Paraaortic lymph node (tissue), 1 donor: ENCODE data around the genes UBE2H and CPA4.

- PRO-cap, result no peak
Observed at GRCh38 chr7:129824850-129825331, 127.9 kb downstream of the UBE2H start.

GRCh38 chr7:129832066-129833224 lies 120.3 kb downstream of the UBE2H start:
- PRO-cap, result no peak

DNA sequence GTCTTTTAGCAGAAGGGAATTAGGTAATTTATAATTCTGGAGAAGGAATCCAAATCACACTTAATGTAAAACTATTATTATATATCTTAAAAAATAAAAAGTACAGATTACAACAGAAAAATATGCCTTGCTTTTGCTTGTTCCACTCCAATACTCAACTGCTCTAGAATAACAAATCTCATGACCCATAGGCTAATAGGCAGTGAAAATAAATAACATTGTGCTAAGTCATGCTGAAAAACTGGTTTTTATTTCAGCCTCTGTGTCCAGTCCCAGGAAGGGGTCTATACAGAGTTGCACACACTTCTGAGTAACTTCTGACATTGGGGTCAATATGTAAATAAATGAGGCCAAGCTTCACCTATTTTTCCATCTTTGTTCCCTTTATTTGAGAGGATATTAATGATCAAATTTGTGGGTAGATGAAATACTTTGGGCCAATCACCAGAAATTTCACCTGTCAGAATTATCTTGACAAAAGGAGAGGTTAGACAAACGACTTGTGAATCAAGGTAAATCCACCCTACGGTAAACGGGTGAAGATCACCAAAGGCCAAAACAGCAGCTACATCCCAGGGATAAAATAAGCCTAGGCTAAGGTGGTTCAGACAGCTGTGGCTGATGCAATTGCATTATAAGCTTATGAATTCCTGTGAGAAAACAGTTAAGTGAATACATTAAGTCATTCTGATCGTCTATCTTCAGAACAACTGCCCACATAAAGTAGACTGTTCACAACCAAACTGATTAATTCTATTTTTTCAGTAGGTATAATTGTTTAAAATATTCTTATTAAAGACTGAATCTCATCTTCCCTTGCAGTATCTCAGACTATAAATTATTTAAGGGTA lies 87.5 kb downstream of the UBE2H start:
- PRO-cap, result no peak

GRCh38 chr7:129952445-129953270 lies at the start of gene UBE2H:
TSS of gene UBE2H (minus strand) at chr7:129952960.
- PRO-cap, result unidirectional peak, minus-strand start at chr7:129952543; unidirectional peak, minus-strand start at chr7:129952593; unidirectional peak, minus-strand start at chr7:129952960

- PRO-cap, result no peak
Observed at GRCh38 chr7:130022076-130022496, 29.1 kb downstream of the ZC3HC1 start.

- PRO-cap, result no peak
Observed at GRCh38 chr7:130292865-130293458, at the start of gene CPA4. TSS of gene CPA4 (plus strand) at chr7:130293161.

DNA sequence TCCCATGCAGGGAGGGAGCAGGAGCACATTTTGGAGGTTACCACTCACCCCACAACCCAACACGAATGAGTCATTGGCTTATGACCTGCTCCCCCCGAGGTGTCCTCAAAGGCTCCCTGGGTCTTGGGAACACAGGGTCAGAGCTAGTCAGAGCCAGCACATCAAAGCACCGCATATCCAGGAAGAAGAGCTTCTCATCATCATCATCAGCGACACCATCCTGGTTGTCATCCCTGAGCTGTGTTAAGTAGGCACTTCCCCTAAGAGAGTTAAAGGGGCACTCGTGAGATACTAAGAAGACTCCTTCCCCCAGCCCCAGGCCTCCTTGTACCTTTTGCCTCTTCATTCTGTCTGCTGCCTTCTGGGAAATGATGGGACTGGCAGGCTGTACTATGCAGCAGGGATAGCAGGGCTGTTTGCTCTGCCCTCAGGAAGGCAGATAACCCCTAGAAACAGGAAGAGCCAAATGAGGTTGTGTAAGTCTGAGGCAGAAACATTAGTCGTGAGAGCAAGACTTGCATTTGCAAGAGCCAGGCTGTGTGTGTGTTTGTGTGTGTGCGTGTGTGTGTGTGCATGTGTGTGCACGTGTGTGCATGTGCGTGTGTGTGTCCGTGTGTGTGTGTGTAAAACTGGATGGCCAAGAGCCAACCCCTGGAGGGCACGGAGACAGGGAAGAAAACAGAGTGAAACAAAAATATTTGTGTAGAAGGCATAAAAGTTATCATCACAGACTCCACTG lies 11.0 kb upstream of the CPA1 start:
- PRO-cap, result no peak

- PRO-cap, result no peak
Observed at GRCh38 chr7:130385335-130386117, 5.2 kb downstream of the CPA1 start.

- PRO-cap, result no peak
Observed at GRCh38 chr7:130419751-130419968, 21.2 kb downstream of the CEP41 start.

DNA sequence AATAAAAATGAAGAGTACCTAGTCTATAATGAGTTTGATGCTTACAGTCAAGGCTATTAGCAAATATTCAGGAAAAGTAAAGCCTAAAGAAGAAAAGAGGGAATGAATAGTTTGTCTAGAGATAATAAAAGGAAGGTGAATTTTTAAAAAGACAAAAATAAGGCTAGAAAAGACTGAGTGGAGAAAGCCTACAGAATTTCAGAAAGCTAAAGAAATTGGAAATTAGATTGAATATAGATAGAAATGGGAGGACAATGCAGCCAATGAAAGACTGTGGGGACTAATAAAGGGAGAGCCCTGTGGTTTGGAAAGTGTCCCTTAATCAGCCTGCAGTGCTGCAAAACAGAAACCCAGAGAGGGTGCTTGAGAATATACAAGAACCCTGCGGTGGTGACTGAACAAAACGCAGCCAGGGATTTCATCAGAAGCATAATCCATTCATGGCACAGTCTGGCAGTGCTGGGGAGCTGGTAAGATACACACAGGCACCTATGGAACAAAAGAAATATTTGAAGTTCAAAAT lies 19.2 kb downstream of the CEP41 start:
- PRO-cap, result no peak

DNA sequence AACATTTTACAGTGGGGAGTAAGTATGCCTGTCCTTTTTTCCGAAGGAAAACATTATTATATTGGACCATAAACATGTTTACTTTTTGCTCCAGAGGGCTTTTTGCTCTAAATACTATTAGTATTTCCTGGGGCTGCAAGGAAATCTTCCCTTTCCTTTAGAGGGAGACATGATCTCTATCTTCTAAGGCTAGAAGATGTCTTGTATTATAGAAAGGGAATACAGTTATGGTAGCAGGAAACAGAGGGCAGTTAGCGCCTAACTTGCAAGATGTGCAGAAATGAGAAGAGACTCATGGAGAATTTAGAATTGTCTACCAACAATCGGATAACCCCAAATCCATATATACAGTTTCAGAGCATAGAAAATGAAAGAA lies 64.2 kb downstream of the MEST start:
- PRO-cap, result unidirectional peak, plus-strand start at position 130 of the sequence

DNA sequence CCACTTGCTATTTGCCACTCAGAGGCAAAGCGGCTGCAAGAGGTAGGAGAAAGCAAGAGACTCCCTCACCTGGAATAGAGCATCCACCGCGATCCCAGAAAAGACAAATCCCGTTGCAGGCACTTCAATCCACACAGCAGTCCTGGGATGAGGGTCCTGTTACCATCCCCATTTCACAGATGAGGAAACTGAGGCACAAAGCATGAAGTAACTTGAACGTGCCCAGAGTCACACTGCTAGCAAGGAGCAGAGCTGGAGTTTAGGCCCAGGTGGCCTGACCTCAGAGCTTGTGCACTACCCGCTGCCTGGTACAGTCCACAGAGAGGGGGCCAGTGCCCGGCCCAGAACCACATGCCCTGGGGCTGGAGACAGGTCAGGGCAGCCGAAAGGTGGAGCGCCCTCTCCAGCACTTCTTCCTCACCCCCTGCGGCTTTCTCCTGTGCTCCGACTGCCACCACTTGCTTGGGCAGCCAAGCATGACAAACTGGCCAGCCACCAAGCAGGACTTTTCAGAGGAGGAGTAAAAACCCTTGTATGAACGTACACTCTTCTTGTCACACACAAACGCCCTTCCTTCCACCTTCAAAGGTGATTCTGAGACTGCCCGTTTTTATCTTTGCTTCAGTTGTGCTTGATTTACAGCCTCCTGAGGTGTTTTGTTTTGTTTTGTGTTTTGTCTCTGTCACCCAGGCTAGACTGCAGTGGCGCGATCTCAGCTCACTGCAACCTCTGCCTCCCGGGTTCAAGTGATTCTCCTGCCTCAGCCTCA lies 164.0 kb upstream of the KLF14 start:
- PRO-cap, result no peak

DNA sequence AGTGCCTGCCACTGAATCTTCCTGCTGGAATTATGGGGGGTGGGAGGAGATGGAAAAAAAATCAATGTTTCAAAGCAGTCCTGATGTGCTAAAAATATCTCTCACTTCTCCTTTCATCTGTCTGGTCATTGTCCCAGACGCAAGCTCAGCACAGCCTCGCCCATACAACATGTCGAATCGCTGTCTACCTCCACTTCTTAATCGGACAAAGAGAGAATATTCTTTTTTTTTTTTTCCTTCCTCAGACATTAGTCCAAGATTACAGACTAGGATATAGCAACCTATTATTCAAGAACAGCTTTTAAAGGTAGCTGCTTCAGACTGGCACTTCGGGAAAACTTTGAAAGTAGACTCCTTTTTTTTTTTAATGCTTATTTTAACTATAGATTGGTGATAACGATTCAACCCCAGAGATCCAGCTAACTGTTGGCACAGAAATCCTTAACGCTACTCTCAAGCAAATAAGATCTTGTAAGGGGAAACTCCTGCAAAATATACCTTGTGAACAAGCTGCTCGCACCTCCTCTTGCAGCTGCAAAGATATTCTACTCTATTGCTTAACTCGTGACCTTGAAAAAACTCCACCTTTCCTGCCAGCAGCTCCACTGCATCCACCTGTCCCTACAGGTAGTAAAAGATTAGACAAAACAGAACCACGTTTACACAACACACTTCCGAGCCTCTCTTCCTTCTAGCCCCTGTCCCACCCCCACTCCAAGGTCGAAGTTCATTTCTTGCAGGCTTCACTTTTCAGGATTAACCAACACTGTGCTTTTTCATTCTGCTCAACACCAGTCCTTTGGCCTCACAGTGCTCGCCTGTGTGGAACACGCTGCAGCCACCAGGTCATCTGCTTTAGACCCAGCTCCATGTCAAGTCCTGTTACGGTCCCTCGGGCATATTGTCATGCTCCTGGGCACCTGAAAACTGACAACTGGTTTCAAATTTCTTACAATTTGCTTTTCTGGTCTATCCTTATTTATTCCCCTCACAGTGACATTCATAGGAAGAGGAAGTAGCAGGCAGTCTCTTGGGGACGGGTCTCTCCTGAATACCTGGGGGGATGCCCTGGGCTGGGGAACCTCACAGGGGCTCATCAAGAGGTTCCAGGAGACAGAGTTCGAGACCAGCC lies 165.6 kb upstream of the KLF14 start:
- PRO-cap, result no peak

DNA sequence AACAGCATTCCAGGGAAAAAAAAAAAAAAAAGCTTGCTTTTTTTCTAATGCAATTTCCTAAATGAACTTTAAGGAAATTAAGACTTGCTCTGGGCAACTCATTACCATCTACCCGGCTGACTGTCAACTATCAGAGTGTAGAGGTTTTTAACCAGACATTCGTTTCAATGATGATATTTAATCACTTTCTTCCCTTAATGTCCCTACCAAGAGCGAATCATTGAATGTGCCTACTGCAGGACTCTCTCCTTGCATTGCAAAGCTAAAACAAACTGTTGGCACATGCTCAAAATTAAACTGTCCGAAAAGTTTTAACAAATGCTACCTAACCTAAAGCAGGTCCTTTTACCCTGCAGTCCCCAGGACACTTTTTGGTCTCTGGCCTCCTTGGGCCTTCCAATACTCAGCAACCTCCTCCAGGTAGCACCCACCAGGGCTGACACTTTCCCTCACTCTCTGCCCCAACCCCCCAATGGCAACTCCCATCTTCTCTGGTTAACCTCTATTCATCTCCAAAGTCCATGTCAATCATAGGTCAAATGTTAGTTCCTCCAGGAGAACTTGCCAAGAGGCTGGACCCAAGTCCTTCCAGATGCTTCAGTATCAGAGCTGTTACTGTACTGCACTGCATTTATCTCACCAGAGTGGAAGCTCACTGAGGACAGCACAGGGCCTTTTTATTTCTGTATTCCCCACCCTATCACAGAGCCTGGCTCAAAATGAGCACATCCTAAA lies 294.8 kb upstream of the KLF14 start:
- PRO-cap, result no peak

DNA sequence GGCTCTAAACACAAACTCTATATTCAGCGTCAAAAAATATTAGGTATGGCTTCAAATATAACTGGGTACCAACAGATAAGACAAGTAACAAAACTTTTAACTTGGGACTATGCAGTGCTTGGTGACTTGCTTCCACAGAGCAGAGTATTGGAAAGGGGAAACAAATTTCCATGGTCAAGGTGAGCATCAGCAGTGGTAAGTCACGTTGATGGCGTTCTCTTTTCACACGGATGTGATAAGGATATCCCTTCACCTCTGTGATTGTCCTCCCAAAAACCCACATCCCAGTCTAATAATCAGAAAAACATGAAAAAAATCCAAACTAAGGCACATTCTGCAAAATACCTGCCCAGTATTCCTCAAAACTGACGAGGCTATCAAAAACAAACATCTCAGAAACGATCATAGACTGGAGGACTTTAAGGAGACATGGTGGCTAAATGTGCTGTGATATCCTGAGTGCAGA lies 294.2 kb upstream of the MKLN1 start:
- PRO-cap, result no peak

GRCh38 chr7:131072508-131073800 lies 254.7 kb upstream of the MKLN1 start:
- PRO-cap, result unidirectional peak, plus-strand start at chr7:131072770

DNA sequence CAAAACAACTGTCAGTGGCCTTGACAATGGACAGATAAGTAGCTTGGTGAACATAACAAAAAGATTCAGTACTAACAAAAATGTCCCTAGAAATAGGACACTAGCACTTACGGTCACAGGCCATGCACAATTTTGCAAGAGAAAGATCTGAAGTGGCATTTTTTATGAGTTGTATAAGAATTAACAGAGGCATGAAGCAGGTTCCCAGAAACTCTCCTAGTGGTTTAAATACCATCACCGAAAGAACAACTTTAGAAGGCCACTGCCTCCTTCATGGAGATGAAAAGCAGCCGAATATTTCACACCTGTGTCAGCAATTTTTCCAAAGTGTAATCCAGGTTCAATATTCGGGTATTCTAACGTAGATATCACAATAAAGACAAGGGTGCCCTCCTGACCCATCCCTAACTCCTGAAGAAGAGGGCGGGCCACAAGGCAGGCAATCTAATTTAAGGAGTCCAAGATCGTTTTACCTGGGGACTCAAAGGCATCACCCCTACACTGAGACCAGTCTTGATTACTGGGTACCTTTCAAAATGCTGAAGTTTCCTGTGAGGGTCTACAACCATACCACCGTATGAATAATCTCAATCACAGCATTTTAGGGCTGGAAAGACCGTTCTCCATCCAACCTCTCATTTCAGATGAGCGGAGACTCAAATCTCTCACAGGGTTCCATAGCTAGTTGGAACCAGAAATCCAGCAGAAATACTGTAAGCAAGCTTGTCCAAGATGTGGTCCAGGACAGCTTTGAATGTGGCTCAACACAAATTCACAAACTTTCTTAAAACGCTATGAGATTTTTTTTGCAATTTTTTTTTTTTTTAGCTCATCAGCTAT lies 231.0 kb upstream of the MKLN1 start:
- PRO-cap, result no peak

DNA sequence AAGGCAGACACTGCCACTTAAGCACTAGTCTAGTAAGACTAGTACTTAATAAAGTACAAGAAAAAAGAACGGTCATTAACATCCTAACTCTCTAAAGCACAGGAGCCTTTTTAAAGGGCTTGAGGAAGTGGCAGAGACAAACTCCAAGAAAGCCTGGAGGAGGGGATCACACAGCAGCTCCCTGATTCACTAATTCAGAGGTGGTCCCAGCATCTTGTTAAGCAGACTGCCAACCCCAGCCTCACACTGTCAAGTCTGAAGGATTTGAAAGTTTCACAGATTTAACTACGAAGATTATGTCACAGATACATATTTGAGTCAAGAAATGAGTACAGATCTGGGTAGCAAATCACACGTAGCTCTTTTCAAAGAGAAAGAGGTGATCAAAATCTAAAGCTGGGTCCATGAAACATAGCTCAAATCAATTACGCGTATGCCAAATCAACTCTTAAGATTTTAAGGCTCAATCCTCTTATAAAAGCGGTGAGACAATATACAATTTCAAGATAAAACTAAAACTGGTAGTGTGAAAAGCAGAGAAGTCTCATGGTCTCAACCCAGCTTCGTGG lies 230.0 kb upstream of the MKLN1 start:
- PRO-cap, result no peak

DNA sequence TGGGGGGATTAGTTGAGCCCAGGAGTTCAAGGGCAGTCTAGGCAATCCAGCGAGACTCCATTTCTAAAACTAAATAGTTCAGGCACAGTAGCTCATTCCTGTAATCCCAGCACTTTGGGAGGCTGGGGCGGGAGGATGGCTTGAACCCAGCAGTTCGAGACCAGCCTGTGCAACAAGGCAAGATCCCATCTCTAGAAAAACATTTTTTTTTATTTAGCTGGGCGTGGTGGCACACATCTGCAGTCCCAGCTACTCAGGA lies 228.5 kb upstream of the MKLN1 start:
- PRO-cap, result no peak

DNA sequence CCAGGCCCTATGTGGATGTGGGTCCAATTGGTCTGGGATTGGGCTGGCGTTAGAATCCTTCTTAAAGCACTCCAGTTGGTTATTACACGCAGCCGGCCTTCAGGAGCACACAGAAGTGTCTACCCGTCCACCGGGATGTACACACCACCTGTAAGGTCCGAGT lies 222.3 kb upstream of the MKLN1 start:
- PRO-cap, result unidirectional peak, plus-strand start at position 112 of the sequence